Metastatic Pancreatic Carcinoma in the Ovary (tissue), 1 donor: Measurements from ENCODE around the gene PRAMEF12.

DNA sequence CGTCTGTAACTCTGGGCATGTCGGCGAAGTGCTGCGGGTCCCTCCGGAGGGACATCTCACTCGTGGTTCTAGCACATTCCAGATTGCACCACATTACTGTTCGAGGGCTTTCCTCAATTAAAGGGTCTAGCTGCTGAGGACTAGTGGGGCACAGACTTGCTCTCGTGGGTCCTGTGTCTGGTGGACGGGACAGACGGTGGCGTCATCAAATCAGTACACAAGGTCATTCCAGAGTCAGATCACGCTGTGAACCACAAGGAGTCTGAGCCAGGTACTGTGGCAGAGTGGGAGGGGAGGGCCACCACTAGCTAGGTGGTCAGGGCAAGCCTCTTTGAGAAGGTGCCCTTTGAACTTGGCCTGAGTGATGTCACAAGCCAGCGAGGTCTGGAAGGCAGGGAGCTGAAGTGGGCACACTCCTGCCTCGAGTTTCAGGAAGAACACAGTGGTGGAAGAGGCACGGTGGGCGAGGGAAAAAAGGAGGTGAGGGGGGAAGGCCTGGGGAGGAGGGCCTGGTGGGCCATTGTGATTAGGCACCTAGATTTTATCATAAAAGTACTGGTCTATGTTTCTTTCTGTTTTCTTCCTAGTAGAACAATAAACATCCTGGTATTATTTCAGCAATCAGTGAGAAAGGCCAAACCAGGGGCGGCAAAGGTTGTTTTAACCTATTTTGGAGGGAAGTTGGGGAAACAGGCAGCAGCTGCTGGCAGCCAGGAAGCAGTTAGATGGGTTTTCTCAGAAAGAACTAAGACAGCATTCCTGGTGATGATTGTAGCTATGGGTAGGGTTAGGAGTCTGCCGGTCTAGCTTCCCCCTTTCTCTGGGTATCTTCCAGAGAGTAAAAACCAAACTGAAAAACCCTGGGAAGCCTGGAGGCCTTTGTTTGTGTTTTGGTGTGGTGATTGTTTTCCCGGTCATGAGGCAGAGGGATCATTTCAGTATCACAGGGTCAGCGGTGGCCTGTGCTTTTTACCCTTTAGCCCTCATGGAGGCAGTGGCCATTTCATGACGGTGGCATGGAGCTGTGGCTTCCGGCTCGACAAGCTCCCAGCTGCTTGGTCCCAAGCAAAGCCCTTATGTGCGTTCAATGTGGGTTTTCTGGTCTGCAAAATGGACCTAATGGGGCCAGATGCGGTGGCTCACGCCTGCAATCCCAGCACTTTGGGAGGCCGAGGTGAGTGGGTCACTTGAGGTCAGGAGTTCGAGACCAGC is 19.8 kb upstream of the TNFRSF1B start:
- PRO-cap, result no peak

DNA sequence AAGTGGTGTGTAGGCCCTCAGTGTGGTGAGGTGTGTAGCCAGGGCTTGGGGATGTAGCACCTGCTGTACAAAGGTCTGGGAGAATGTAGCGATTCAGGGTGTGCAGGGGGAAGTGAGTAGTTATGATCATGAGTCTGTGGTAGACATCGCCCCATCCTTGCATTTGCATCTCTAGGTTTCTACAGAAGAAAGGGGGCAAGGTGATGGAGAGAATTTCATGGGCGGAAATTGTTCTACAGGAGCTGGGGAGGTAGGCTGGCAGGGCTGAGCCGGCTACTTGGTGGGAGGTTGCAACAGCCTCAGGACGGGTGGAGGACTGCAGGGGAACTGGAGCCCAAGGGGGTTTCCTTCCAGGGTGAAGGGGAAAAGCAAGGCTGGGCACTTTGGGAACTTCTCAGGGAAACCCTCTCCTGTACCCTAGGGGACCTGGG is 14.7 kb upstream of the TNFRSF1B start:
- PRO-cap, result no peak

GRCh38 chr1:12183889-12184881 is 17.4 kb downstream of the TNFRSF1B start:
- PRO-cap, result unidirectional peak, plus-strand start at chr1:12184499

- PRO-cap, result no peak
These were observed 22.8 kb downstream of the TNFRSF1B start for GRCh38 chr1:12189355-12190214.

- PRO-cap, result no peak
These were observed 24.6 kb upstream of the VPS13D start for GRCh38 chr1:12205318-12205555.

DNA sequence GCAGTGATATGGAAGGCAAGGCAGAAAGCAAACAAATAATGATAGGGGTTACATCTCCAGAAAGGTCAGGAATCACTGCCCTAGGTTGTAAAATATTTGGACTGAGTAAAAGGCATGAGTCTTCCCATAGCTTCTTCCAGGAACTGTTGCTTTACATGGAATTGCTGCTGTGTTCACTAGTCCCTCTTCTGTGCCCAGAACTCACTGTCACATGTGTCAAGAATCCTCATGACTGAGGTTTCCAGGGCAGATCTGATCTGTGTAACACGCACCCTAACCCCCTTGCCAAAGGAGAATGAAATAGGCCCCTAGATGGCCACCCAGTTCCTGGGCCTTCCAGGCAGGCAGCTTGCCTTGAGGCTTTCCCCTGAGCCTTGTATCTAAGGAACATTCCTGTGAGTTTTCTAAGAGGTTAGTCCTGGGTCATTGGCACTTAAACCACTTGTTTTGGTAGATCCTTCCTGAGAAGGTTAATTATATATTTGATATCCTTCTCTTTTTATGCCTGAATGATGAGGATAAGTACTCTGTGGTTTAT is 163.5 kb downstream of the DHRS3 start:
- PRO-cap, result no peak

- PRO-cap, result no peak
These were observed 158.0 kb downstream of the DHRS3 start for GRCh38 chr1:12459805-12460568.

GRCh38 chr1:12509555-12510189 is 108.3 kb downstream of the DHRS3 start:
- PRO-cap, result no peak

DNA sequence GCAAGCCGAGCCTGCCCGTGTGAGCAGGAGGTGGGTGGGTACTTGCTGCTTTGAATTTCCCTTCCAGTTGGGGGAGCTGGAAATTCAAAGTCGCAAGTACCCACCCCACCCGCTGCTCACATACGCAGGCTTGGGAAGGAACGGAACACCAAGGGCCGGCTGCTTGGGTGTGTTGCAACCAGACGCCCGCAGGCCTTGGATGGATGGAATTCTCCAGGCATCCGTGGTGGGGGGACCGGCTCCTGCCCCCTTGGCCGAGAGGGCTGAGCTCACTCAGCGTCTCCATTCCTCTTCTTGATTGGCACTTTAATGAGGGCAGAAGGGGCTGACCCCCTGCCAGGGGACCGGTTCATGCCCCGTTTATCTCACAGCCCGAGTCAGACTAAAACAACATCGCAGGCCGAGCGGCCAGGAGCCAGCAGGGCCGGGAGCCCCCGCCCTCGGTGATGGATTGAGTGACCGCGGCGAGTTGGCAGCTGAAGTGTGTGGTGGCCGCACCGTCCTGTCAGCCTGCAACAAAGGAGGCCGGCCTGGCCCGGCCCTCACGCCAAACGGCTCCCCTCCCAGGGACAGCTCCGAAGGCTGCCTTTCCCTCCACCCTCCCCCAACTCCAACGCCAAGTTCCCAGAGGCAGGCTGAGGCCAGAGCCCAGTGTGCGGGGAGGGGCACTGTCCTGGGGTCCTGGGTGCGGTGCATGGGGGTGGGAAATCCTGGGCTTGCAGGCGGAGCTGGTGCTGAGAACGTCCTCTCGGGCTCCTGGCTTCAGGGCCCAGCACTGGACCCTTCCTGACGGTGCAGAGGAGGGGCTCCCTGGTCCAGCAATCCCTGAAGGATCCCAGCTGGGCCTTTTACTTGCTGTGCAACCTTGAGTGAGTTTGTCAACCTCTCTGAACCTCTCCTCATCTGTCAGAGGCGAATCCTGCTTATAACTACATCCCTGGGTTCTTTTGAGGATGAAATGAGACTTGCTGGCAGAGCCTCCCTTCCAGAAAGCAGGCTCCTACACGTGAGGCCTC is 77.7 kb downstream of the DHRS3 start:
- PRO-cap, result no peak

- PRO-cap, result no peak
These were observed 62.5 kb downstream of the DHRS3 start for GRCh38 chr1:12555530-12555836.

GRCh38 chr1:12567224-12568173 is 50.5 kb downstream of the DHRS3 start:
- PRO-cap, result no peak

GRCh38 chr1:12609595-12610549 is 8.1 kb downstream of the DHRS3 start:
- PRO-cap, result no peak

DNA sequence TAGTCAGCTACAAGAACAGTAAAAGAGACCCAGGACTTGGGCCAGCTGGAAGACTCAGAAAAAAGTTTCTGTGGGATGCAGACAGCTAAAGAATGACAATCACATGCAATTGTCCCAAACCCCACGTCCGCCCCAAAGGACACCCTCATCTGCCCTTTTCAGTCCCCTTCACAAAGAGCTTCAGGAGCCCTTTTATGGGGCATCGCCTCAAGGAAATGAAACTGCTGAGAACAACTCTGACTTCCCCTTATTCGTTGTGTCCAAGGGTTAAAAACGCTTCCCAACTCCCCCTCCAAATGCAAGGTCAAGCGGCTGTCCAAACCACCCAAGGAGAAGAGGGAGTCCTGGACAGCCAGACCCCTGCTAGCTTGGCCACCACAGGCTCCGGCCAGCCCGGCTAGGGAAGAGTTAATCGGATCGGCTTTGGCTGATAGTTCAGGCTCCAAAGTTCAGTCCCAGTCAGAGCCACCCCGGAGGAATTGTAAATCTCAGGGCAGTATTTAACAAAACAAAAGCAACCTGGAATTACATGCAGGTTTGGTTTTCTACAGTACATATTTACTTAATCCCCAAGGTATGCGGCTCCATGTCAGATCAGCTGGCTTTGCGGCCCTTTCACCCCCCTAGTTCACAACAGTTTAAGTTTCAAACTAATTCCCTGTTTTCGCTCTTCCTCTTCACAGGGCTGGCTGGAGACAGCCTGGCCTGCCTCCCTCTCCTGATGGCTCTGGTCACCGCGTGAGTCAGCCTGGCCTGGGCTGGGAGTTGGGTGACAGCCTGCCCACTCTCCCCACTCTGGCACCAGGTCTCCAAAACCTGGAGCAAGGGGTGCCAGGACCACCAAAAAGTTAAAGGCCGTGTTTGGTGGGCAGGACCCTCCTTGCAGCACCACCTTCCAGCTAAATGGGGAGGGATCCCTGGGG is 2.2 kb downstream of the DHRS3 start:
- PRO-cap, result unidirectional peak, plus-strand start at position 295 of the sequence; unidirectional peak, plus-strand start at position 335 of the sequence

GRCh38 chr1:12773301-12773930 is at the start of gene PRAMEF12:
Gene PRAMEF12 (plus strand): TSS chr1:12773738.
- PRO-cap, result no peak

DNA sequence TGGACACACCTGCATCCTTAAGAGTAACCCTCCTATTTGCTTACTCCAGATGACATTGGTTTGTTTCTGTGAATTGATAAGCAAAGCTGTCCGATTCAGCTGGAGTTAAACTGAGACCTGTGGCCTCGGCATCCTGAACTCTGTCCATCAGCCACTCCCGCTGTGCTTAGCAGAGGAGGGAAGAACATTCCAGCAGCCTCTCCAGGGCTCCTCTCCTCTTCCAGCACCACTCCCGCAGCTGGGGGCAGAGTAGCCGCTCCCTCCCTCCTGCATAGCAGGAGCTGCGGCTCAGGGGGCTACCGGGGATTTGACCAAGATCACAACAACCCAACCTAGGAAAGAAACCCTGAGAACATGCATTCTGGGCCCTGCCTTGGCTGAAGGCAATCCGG is 8.8 kb downstream of the LRRC38 start:
- PRO-cap, result no peak

DNA sequence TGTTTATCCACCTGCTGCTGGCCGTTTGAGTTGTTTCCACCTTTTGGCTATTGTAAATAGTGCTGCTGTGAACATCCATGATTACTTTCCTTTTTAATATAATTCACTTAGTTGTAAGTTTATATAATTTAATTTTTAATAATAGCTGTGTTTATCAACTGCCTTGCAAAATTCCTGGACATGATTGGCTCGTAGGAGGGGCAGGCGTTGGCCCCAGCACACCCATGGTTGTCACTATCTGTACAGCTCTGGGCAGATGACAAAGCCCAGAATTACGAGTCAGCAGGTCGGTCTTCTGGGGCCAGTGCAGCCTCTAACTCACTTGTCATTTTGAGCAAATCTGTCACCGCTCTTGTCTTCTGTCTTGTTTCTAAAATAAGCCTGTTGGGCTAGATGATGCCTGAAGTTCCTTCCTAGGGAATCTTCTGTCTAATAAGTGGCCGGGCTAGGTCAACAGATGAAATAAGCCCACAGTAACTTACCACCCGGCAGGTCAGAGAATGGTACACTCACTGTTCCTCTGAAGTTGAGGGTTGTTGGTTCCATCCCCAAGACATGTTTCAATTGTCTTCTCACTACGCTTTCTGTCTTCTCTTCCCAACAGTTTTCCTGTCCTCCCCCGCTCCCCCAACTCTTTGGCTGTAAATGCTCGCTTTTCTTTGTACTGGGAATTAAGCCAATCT is 21.5 kb upstream of the LRRC38 start:
- PRO-cap, result no peak

- PRO-cap, result no peak
These were observed 27.1 kb upstream of the LRRC38 start for GRCh38 chr1:13540633-13541474.

DNA sequence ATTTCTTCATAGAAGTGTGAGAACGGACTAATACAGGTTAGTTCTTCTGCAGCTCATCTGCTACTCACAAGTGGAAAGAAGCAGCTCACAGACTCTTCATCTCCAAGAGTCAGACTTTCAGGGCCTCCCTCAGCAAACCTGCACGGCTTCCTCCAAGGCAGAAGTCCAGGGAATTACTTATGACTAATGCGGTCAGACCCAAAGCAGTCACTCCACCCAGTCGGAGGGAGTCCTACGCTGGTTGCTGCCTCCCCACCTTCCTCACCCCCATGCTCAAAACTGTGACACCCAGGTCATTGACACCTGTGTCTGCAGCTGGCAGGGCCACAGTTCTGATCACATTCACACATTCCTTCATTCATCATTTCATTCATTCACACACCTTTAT is 38.5 kb upstream of the PRDM2 start:
- PRO-cap, result no peak

DNA sequence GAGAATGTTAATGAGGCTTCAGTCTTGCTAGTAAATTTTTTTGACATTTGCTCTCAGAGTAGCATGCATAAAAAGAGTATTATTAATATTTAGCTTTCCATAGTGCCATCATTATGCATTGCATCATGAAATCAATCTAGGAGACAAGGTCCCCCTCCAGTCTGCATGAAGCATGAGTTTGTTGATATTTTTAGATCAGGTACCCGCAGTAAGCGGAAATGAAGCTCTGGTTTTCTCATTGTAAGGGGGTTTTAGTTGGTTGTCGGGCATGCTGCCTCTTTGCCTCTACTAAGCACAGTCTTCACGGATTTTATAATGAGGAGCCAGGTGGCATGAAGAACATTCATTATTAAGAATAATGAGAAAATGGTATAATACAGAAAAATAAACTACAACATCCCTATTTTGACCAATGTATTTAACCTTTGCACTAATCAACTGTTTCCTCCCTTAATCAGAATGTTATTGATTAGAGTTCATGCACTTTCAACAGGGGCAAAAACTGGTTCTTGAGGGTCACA is 12.6 kb upstream of the PRDM2 start:
- PRO-cap, result no peak

GRCh38 chr1:13732888-13733703 is 33.1 kb downstream of the PRDM2 start:
- PRO-cap, result no peak